Urinary bladder (tissue), 3 donors: ENCODE results near the genes COPS3 and RASD1.

DNA sequence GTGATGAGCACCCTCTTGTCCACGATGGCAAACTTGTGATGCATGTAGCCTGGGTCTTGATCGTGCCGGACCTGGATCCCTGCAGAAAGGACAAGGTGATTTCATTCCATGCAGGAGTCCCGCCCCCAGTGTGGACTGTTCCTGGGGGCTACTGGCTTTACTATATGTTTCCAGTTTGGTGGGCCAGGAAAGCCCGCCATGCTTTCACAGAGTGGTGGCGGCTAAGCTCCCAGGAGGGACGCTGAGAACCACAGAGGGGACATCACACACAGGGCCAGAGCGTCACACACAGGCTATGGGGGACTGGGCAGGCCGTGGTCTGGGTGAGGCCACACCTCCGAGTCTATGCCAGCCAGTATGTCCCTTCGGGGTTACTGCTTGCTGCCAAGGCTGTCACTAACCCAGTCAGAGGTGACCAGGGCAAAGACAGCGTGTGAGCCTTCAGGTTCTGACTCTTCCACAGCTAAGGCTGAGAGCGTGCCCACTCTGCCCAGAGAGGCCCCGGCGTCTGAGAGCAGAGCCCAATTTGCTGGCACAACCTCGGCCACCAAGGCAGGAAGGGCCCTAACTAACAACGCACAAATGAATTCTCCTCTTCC is 3.0 kb downstream of the PLD6 start:
- PRO-cap: no peak
- RAMPAGE, long total RNA: no peak

DNA sequence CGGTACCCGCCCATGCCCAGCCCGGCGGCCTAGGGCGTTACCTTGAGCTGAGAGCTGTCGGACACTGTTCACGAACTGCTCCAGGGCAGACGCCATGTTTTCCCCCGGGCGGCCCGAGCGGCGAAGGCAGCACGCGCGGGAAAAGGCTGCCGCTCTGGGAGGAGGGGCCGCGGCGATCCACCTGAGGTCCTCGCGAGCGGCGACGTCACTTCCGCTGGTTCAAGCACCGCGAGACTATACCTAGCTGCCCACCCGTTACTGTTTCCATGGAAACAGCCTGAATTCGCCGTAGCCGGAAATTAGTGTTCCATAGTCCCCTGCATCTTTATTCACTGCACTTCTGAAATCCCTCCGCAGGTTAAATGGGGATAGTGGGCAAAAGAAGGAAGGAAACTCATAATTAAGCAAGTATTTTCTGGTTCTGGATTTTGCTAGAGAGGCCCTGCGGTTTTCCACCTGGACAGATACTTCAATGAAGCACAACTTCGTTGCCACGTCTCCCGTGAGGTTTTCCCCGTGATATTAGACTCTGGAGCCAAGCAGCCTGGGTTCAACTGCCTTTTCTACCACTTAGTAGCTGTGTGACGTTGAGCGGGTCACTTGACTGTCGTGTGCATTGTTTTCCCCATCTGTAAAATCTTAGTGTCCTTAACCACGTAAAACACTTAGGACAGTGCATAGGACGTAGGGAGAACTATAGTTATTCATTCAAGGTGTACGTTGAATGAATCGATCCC is at the start of gene COPS3:
TSS of gene COPS3 (minus strand) at position 156 of the 737 bp plus-strand sequence.
- PRO-cap: bidirectional peak, plus-strand start at position 208 of the sequence, minus-strand start at position 207 of the sequence
- RAMPAGE, long total RNA: start-site peak on the minus strand centred at position 150 of the sequence, 73 bp wide, 568 and 194 reads in 2 replicates

DNA sequence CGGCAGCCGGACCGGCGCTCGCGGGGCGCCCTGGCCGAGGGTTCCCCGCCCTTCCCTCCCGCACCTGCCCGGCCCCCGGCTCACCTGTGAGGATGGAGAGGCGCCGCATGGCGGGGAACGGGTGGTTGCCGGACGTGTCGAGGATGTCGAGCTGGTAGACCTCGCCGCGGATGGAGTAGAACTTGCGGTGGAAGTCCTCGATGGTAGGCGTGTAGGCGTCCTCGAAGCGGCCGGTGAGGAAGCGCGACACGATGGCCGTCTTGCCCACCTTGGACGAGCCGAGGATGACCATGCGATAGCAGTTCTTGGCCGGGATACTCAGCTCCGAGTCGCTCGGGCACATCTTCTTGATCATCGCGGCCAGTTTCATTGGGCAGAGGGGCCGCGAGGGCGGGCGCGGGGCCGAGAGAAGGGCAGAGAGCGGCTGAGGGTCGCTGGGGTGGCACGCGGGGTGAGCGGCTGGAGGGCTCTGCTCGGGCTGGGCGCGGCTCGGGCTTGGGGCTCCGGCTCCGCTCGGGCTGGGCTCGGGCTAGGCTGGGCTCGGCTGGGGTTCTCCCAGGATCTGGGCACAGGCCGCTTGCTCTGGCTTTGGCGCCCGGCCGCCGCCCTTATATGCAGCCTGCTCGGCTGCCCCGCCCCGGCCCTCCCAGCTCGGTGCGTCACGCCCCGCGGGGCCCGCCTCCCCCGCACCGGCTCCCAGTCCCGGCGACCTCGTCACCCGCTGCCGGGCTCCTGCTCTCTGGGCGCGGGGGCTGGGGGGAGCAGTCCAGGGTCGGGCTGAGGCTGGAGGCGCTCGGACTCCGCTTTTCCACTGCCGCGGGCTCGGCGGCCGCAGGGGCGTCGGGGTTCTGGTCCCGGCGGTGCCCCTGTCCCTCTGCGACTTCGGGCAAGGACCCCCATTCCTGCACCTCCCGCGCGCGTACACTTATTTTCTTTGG is at the start of gene RASD1:
TSS of gene RASD1 (minus strand) at position 584 of the 938 bp plus-strand sequence.
- PRO-cap: bidirectional peak, plus-strand start at position 764 of the sequence, minus-strand start at position 584 of the sequence
- RAMPAGE, long total RNA: no peak

GRCh38 chr17:17561427-17562610 is 29.7 kb downstream of the PEMT start:
- PRO-cap: unidirectional peak, plus-strand start at chr17:17562058
- RAMPAGE, long total RNA: no peak

DNA sequence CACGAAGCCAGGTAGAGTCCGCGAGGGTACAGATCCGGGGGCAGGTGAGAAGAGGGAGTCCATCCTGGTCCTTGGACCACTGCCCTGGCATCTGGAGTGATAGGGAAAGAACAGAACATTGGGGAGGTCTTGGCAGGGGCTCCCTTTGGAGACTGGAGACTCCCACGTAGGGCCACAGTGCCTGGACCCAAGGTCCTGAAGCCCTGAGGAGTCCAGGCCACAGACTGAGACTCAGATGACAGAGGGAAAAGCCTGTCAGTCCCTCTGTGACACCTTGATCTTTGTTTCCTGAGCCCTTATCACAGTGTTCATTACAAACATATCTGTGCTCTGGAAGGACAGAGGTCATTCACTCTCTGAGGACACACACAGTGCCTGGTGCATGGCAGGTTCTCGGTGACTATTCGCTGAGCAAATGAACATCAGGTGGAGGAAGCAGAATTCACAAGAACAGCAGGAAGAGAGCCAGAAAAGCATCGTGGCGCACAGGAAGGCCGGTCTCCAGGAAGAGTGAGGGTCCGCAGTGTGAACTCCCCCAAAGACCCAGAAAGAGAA is 20.6 kb downstream of the PEMT start:
- PRO-cap: no peak
- RAMPAGE, long total RNA: no peak

- PRO-cap: no peak
- RAMPAGE, long total RNA: no peak
Measured at GRCh38 chr17:17576780-17577684, 14.5 kb downstream of the PEMT start.

- PRO-cap: no peak
- RAMPAGE, long total RNA: no peak
Measured at GRCh38 chr17:17582227-17582672, 9.3 kb downstream of the PEMT start.

DNA sequence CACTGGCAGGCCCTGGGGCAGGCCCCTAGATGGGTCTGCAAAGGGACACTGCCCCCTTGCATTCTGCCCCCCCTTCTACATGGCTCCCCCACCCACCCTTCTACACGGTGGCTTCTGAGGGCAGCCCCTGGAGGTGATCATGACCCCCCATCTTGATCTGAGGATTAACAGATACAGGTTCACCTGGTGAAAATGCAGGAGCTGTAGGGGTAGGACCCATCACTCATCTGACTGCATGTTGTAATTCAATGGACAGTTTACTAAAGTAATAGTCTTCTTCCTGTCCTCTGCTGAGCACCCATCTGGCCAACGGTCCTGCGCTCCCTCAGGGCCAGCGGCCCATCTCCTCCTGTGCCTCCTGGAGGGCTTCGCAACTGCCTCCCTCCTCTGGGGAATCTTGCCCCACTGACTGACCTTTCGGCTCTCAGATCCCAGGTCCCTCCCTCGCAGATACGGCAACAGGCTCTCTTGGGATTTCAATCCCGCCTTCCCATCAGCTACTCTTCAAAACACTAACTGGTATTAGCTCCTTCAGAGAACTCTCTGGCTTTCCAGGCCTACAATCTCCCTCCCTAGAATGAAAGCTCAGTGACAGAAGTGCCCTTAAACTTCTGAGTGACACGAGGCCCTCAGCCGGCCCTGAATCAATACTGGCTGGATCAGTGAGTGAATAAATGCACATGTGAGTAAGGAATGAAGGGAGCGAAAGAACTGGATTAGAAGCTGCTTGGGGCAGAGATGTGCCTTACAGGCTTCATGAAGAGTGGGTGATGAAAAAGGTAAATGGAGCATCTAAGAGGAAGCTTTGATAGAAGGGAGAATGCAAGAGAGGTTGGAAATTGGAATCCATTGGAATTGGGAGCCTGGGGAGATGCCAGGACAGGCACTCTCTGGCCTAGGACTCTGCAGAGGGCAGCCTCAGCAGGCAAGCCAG is 1.3 kb downstream of the PEMT start:
- PRO-cap: no peak
- RAMPAGE, long total RNA: no peak

- PRO-cap: no peak
- RAMPAGE, long total RNA: no peak
Measured at GRCh38 chr17:17692818-17693036, 11.5 kb downstream of the RAI1 start.

DNA sequence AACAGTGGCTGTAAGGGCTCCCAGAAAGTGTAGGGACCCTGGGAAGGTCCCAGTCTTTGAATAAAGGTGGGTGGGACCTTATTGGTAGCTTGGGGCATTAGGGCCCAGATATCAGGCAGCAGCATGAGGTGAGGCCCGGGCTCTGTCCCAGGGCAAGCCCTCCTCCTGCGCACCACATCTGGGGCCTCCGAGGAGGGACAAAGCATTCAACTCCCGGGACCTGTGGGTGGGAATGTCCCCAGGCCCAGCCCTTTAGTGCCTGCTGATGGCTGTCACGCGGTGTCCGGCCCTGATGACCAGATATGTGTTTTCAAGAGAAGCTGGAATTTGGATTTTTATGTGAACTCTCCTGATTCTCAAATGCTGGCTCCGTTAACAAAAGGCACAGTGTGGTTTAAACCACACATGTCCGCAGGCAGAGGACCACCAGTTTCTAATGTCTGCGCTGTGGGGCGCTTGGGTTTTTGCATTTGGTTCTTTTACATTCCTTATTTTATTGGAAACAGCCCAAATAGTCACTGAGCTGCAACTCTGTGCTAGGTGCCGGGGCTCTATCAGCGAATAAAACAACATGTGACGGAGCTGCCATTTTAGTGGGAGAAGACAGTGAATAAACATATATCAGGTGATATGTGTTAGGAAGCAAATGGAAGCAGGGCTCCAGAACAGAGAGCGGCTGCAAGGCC is 30.5 kb downstream of the RAI1 start:
- PRO-cap: unidirectional peak, minus-strand start at position 180 of the sequence
- RAMPAGE, long total RNA: no peak

- PRO-cap: bidirectional peak, plus-strand start at chr17:17741642, minus-strand start at chr17:17741544
- RAMPAGE, long total RNA: no peak
Measured at GRCh38 chr17:17741314-17741779, 60.1 kb downstream of the RAI1 start.

- PRO-cap: no peak
- RAMPAGE, long total RNA: no peak
Measured at GRCh38 chr17:17782635-17783067, 54.1 kb downstream of the SREBF1 start.

GRCh38 chr17:17814017-17814809 is 22.6 kb downstream of the SREBF1 start:
- PRO-cap: no peak
- RAMPAGE, long total RNA: no peak

GRCh38 chr17:17814810-17815535 is 21.8 kb downstream of the SREBF1 start:
- PRO-cap: no peak
- RAMPAGE, long total RNA: no peak

DNA sequence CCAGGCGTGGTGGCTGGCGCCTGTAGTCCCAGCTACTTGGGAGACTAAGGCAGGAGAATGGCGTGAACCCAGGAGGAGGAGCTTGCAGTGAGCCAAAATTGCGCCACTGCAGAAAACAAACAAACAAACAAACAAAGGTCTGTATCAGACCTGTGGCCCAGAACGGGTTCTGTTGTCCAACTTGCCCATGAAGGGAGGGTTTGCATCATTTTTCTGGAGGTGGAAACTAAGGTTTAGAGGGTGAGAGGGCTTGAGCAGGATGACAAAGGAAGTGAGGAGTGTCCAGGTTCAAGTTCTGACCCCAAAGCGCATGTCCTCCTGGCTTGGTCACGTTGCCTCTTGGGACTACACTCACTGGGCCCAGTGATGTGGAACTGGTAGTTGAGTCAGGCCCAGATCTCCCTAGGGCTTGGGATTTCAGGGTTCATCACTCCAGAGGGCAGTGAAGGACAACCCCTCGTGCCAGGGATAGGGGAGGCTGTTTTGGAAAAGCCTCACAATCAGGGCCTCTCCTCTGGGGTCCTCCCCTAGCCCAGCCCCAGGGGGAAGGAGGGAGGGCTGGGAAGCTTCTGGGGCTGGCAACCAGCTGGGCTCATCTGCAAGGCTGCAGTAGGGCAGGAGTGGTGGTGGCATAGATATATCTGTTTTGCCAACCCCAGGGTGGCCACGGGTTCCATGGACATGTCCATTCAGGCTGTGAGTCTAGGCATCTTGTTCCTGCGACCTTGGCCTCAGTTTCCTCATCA is 1.7 kb downstream of the SREBF1 start:
- PRO-cap: no peak
- RAMPAGE, long total RNA: no peak

- PRO-cap: no peak
- RAMPAGE, long total RNA: no peak
Measured at GRCh38 chr17:17854788-17855699, 18.3 kb upstream of the SREBF1 start.

- PRO-cap: no peak
- RAMPAGE, long total RNA: no peak
Measured at GRCh38 chr17:17973815-17974144, 1.1 kb downstream of the DRC3 start.

- PRO-cap: no peak
- RAMPAGE, long total RNA: no peak
Measured at GRCh38 chr17:17983376-17983955, 10.8 kb downstream of the DRC3 start.

- PRO-cap: no peak
- RAMPAGE, long total RNA: no peak
Measured at GRCh38 chr17:18182705-18182788, 1.1 kb upstream of the ALKBH5 start.

- PRO-cap: no peak
- RAMPAGE, long total RNA: no peak
Measured at GRCh38 chr17:18316032-18316714, 1.1 kb downstream of the SMCR8 start.